ENCODE results near the genes ZNF451 and PRIM2.

- PRO-cap, result no peak
- CAGE, long polyA plus RNA, result no peak
Measured at GRCh38 chr6:54010370-54010844, 100.8 kb upstream of the MLIP start.

GRCh38 chr6:54307539-54308157 is 593 bp upstream of the TINAG start:
- PRO-cap, result no peak
- CAGE, long polyA plus RNA, result no peak

DNA sequence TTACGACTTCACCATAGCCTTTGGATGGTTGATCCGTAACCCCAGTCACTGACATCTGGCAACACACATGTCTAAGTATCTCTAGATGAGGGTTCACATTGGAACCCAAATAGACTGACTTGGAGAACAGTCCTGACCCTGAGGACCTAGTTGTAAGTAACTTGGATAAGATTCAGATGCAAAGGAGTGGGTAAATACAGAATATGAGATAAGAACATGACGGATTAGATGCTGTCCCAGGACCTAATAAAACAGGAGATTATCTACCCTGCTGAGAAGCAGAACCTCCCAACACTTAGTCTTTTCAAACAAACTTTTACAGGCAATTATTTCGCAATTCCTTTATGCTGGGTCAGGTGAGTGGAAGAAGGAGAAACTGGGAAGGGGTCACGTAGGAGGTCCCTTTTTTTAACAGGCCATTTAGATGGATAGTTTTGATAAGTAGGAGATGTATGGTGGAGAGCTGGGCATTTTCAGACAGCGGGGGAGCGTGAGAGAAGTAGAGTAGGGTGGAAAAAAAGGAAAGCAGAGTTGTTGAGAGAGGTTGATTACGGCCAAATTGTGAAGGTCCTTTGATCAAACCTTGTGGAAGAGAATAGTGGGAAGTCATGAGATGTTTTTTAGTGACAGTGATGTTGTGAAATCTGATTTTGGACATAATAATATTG is 32.7 kb downstream of the FAM83B start:
- PRO-cap, result no peak
- CAGE, long polyA plus RNA, result no peak

DNA sequence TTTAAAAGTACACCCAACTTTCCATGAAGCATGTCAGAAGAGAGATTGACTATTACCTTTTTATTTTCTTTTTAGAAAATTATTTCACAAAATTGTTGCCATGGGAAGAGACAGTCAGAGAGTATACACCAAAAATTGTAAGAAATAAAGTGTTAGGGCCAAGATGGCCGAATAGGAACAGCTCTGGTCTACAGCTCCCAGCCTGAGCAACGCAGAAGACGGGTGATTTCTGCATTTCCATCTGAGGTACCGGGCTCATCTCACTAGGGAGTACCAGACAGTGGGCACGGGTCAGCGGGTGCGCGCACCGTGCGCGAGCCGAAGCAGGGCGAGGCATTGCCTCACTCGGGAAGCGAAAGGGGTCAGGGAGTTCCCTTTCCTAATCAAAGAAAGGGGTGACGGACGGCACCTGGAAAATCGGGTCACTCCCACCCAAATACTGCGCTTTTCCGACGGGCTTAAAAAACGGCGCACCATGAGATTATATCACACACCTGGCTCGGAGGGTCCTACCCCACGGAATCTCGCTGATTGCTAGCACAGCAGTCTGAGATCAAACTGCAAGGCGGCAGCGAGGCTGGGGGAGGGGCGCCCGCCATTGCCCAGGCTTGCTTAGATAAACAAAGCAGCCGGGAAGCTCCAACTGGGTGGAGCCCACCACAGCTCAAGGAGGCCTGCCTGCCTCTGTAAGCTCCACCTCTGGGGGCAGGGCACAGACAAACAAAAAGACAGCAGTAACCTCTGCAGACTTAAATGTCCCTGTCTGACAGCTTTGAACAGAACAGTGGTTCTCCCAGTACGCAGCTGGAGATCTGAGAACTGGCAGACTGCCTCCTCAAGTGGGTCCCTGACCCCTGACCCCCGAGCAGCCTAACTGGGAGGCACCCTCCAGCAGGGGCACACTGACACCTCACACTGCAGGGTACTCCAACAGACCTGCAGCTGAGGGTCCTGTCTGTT is 115.0 kb downstream of the FAM83B start:
- PRO-cap, result no peak
- CAGE, long polyA plus RNA, result no peak

- PRO-cap, result no peak
- CAGE, long polyA plus RNA, result no peak
Measured at GRCh38 chr6:56525946-56526777, 278.8 kb upstream of the COL21A1 start.

DNA sequence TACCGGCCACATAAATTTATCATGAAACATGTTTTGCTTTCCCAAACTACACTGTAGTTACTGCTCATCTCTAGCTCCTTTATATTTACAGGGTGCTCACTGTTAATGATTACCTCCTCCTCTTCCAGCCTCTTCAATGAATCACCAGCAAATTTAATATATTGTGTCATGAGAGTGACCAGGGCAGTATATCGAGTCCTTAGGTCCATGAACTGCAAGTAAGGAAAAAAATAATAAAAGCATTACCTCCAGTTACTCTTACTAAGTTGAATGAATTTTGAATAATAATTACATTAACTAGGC is 330.3 kb downstream of the DST start:
- PRO-cap, result no peak
- CAGE, long polyA plus RNA, result no peak

DNA sequence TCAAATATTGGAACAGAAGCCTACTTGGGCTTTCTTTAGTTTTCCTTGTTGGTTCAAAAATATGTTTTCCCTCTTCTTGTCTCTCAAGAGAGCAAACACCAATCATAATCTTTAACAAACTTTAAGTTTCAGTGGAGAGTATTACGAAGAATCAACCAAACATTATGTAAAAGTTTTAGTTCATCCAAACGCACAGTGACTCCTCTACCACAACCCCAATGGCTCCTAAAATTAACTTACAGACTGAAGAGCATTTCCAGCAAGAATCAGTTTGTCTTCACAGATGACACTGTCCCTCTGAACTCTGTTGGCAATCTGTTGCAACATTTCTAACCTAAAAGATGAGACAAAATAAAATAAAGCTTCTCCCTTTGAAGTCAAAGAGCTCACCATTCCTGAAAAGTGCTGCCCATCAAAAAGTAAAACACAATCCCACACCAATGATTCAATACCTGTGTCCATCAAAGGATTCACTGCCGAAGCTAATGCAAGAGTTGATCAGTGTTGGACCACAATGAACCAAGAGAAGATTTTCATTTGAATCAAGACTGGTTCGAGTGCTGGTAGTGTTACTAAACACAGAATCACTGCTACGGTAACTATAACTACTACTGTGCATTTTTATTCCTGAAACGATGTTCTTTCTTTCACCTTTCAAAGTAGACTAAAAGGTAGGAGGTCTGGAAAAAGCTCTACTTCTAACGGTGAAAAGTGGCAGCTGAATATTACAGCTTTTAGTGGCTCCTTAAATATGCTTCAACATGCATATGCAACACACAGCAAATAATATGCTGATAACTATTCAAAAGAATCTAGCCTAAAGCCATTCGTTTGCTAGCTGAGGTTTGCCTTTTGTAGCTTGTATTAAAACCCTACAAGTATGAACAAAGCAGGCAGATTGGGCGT is 312.2 kb downstream of the DST start:
- PRO-cap, result no peak
- CAGE, long polyA plus RNA, result no peak

GRCh38 chr6:57089719-57090396 is at the start of gene ZNF451:
TSS of gene ZNF451 (plus strand) at chr6:57090188.
- PRO-cap, result bidirectional peak, plus-strand start at chr6:57090188, minus-strand start at chr6:57089927
- CAGE, long polyA plus RNA, result no peak

DNA sequence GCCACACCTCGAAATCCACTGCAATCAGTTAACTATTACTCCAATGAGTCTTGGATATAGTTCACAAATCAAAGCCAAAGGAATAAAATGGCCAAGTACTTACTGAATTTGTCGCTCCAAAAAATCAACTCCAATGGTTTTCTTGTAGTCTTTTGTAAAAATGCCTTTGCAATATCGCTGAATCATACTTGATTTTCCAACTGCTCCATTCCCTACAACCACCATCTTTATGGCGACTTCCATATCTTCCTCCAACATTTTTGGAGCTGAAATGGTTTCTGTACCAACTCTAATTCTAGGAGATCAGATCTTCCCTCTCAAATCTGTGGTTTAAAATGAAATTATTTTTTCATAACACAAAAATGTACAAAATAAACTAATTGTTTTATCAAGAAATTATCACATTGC is 12.0 kb downstream of the RAB23 start:
- PRO-cap, result no peak
- CAGE, long polyA plus RNA, result no peak

DNA sequence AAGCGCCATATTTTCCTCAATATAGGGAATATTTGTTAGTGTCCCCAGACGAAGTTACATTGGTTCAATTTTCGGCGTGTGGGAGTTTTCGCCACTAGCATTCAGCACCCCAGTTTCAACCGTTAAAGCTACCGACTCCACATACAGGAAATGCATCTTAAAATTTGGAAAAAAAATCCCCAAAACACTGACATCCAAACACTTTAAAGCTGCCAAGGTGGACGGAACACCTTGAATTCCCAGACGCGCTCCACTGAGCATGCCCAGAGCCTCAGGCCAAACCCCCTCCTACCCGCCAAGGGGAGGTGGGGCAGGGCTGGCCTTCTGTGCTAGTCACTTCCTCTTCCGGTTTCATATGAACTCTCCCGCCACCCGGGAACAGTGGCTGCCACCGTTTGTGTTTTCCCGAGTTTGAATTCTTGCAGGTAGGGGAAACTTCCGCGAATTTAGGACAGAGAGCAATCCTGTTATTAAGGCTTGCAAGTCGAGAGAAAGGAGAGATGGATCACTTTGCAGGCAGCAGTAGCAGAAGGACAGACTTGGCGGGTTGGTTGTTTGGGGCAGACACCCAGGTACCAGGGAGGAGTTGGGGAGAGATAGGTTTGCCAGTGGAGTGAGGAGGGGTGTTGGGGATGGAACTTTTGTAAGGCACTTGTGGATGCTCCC is at the start of gene PRIM2:
Gene PRIM2 (plus strand): TSS at position 354 of the 666 bp plus-strand sequence.
- PRO-cap, result bidirectional peak, plus-strand start at position 354 of the sequence, minus-strand start at position 261 of the sequence
- CAGE, long polyA plus RNA, result no peak

- PRO-cap, result no peak
- CAGE, long polyA plus RNA, result no peak
Measured at GRCh38 chr6:57822911-57823141, 505.4 kb downstream of the PRIM2 start.

GRCh38 chr6:62766328-62766728 is 480.3 kb upstream of the KHDRBS2 start:
- PRO-cap, result no peak
- CAGE, long polyA plus RNA, result no peak

- PRO-cap, result no peak
- CAGE, long polyA plus RNA, result no peak
Measured at GRCh38 chr6:63439977-63440426, 120.2 kb upstream of the LGSN start.

DNA sequence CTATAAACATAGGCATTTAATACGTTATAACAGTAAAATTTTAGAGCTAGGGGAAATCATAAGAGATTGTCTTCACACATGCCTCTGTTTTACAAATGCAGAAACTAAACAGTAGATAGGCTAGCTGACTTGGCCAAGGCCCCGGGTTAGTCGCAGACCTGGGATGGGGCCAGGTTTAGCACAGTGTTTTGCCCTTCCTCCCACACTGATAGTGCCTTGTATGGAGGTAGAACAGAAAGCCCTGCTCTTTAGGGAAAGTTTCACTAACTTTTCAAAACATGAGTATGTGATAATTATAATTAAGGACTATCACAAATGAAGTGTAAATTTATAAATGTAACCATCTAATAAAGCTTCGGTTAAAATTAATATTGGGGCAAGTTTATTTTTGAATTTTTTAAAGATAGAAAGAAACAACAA is 62.6 kb upstream of the PTP4A1 start:
- PRO-cap, result no peak
- CAGE, long polyA plus RNA, result no peak

- PRO-cap, result no peak
- CAGE, long polyA plus RNA, result no peak
Measured at GRCh38 chr6:63563286-63563638, 9.0 kb upstream of the PTP4A1 start.

GRCh38 chr6:63584250-63584625 is 12.0 kb downstream of the PTP4A1 start:
- PRO-cap, result no peak
- CAGE, long polyA plus RNA, result no peak

GRCh38 chr6:63653910-63654686 is 18.5 kb downstream of the PHF3 start:
- PRO-cap, result no peak
- CAGE, long polyA plus RNA, result no peak

DNA sequence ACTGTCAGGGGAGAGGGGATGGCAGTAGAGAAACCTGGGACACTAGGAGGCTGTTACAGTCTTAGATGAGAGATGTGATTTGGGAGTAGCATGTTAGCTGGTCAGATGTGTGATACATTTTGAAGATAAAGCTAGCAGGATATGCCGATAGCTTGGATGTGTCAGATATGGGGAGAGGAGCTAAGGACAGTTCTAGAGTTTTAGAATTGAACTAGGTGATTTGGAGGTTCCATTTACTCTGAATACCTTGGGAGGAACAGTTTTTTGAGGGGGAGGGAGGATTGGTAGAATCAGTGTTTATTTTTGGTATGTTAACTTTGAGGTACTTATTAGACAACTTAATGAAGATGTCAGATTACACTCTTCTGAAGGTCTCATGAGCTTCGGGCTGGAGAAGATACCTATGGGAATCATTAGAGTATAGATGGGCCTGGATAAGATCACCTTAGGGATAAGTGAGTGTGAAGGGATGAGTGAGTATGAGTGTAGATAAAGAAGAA is 41.2 kb downstream of the PHF3 start:
- PRO-cap, result no peak
- CAGE, long polyA plus RNA, result no peak

- PRO-cap, result no peak
- CAGE, long polyA plus RNA, result no peak
Measured at GRCh38 chr6:63806988-63807432, 171.4 kb downstream of the PHF3 start.

DNA sequence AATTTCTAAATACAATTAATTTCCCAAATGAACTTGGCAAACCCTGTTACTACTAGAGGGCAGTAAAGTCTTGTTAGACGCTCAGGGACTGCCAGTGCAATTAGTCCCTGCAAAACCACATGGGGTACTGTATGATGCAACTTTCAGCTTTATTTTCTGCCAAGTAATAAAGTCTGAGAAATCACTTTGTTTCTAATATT is 76.0 kb upstream of the ADGRB3 start:
- PRO-cap, result no peak
- CAGE, long polyA plus RNA, result no peak